GM06990 (cell line): ENCODE data around the gene CCT8L2.

DNA sequence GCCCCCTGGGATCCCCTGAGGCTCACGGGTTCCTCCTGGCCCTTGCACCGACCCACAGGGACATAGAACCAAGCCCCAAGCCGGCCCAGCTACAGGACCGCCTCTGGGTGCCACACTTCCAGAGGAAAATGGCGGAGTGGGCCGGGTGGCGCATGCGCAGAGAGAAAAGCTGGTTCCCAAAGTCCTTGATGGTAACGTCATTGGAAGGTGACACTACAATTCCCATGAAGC is 2712.4 kb upstream of the OR11H1 start:
- RRBS: no CpG with 5 or more reads among the region's 9 CpGs

DNA sequence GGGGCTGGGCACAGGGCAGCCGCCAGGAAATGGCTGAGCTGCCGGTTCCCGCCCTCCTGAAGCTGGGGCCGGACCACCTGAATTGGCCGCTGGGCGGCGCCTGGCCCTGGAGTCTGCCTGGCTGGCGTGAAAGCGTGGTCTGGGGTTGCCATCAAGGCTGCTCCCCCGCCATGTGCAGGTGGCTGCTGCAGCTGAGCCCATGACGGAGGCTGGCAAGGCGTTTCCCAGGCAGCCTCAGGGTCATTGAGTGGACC is 85.8 kb downstream of the POTEH start:
- RRBS: no CpG with 5 or more reads among the region's 12 CpGs

- RRBS: no CpG with 5 or more reads among the region's 1 CpG
Measured at GRCh38 chr22:16581876-16582135, 10.8 kb downstream of the CCT8L2 start.

- RRBS: no CpG with 5 or more reads among the region's 3 CpGs
Measured at GRCh38 chr22:16592620-16592866, at the start of gene CCT8L2. Gene CCT8L2 (minus strand): TSS chr22:16592810.

- RRBS: no CpG with 5 or more reads among the region's 7 CpGs
Measured at GRCh38 chr22:17148394-17148877, 10.6 kb downstream of the HDHD5 start.

DNA sequence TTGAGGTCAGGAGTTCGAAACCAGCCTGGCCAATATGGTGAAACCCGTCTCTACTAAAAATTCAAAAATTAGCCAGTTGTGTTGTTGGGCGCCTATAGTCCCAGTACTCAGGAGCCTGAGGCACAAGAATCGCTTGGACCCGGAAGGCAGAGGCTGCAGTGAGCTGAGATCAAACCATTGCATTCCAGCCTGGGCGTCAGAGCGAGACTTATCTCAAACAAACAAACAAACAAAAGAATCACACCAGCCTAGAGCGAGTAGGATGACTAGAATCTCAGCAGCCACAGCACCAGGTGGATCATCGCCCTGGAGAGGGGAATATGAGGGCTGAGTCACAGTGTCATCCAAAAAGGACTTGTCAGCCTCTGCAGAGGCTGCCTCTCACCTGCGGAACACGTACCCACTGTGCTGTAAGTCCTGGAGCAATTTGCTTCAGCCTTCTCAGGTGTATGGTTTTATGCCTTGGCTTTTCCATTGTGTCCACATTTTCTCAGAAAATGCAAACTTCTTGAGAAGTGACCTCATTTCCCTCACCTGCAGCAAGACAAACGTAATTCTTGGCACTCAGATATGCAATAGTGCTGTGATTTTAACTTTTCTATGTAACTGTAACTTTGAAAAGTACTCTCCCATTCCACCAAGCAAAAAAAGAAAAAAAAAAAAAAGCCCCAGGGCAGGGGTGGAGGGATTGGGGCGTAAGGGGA is 48.8 kb upstream of the ADA2 start:
- RRBS: no CpG with 5 or more reads among the region's 13 CpGs

- RRBS: no CpG with 5 or more reads among the region's 1 CpG
Measured at GRCh38 chr22:17430556-17430887, 61.3 kb downstream of the CECR2 start.

DNA sequence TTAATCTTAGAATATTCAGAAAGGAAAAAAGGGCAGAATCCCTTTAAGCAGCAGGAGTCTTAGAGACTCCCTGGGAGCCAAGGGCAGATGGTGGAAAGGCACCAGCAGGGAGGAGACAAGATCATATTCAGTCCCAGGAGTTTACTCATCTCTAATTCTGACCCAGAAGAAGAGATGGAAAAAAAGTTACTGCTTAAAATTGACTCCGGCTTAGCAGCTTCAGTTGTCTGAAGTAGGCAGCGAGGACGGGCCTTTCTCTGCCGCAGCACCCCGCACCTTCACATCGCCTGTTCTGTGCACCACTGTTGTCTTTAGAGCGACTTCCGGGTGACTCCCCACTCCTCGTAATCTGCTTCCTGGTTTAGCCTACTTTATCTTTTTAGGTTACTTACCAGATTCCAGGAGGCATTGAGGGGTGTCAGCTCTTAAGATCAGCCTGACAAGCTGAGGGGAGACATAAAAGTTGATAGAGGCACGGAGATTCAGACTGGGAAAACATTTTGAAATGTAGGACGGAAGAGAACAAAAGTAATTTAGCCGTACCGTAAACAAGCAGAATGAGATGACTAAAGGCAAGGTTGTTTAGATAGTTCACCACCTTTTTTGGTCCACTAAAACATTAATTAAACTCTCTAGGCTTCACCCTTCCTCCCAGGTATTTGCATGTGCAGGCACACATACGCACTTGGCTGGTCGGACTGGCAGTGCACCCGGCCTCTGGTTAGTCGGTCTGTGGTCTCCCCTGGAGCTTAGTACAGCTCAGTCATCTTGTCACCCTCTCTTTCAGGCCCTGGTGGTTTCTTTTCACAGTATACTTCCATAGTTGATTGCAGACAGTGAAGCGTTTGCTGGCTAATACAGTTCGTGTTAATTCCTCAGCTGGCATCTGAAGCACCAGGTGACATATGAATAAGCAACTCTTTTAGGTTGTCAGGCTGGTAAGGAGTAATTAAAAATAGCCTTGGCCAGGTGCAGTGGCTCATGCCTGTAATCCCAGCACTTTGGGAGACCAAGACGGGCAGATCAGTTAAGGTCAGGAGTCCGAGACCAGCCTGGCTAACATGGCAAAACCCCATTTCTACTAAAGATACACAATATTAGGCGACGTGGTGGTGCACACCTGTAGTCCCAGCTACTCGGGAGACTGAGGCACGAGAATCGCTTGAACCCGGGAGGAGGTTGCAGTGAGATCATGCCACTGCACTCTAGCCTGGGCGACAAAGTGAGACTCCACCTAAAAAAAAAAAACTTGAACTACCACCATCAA is 74.6 kb downstream of the CECR2 start:
- RRBS: 74% methylated on average over 4 of the region's 28 CpGs

- RRBS: no CpG with 5 or more reads among the region's 16 CpGs
Measured at GRCh38 chr22:17579475-17580029, 16.3 kb downstream of the SLC25A18 start.

DNA sequence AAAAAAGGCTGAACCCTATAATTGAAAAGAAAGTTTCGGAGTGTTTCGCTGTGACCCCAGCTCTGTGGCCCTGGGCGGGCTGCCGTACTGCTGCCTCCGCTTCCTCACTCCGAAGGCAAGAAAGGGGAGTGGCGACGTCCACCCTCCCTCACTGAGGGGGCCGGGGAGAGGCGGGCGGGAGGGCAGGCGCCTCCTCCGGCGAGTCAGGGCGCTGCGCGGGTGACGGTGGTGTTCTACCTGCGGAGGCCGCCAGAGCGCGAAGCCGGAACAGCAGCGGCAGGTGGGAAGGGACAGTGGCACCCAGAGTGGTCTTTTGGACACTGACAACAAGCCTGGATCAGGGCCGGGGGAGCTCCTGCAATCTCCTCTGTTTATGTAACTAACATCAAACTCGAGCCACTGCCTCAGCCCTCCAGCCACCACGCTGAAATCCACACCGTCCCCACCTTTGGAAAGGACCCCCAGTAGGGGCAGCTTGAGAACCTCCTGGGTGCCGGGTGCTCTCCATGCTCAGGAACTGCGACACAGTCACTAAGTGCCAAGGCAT is 25.6 kb downstream of the BID start:
- RRBS: 95% methylated on average over 17 of the region's 30 CpGs

DNA sequence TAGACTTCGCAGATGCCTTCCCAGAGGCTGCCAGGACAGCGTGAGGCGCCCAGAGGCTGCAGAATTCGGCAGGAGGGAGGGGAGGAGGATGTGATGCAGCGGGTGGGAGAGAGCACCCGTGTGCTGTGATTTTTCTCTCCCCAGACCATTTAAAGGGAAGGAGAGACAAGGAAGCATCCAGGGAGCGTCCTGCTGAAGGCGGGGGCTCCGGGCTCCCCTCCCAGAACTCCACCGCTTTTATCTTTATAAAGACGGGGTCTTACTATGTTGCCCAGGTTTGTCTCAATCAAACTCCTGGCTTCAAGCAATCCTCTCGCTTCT is 25.2 kb downstream of the BID start:
- RRBS: no CpG with 5 or more reads among the region's 12 CpGs

- RRBS: no CpG with 5 or more reads among the region's 9 CpGs
Measured at GRCh38 chr22:17753615-17753929, 20.7 kb downstream of the BID start.

DNA sequence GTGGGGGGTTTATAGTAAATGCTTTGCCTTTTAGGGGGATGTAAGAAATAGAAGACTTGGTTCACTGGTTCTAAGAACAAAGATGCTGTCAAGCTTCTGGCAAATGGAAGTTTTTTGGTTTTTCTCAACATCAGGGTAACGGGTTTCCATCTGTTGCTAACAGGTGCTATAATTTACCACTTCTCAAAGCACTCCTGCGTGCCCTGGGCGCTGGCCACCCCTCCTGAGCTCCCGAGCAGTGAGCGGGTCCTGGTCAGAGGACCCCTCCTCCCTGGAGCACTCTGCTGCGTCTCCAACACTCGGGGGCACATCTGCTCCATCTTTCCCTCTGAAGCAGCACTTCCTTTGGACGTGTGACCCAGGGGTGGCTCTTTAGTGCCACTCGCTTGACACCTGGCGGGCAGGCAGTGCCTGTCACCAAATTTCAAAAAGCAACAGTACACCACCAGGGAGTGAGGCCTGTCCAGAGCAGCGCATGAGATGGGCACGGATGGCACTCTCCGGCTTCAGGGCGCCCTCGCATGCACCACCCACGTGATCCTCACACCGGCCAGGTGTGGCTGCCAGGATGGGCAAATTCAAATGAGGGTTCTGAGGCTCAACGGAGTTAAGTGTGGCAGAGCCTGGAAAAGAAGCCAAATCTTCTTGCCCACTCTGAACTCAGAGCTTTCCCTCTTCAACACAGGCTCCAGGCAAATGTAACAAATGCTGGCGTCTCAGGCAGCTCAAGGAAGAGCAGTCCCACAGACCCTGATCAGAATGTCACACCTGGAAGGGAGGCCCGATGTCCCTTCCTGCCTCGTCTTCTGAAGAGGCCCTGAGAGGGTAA is 21.8 kb upstream of the BID start:
- RRBS: 8% methylated on average over 5 of the region's 21 CpGs

DNA sequence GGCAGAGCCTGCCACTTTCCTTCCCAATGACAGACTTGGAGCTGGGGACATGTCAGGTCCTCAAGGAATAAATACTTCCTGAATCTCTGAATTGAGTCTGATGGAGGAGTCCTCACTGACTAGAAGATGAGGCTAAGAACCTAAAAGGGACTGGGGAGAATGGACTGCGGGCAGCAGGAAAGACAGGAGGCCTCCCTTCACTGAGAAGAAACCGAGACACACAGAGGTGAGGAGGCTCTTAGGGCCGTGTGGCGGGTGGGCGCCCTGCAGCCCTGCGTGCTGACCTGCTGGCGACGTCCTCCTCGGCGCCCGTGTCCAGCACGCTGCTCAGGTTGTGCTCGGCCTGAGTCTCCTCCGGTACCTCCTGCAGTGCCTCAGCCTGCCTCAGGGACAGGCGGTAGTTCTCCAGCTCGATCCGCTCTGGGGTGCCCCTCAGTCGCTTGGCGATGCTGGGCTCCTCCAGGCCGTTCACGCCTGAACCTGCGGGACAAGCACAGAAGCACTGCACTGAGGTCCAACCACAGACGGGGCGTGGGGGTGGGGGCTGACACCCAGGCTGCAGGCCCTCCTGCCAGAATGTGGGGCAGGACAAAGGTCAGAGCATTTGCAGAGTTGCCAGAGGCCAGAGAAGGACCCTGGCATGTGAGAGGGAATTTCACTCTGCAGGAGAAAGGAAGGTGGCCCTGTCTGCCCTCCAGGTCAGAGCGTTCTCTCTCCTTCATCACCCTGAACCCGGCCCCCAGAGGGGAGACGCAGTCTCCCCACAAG is 67.5 kb upstream of the BID start:
- RRBS: no CpG with 5 or more reads among the region's 27 CpGs

DNA sequence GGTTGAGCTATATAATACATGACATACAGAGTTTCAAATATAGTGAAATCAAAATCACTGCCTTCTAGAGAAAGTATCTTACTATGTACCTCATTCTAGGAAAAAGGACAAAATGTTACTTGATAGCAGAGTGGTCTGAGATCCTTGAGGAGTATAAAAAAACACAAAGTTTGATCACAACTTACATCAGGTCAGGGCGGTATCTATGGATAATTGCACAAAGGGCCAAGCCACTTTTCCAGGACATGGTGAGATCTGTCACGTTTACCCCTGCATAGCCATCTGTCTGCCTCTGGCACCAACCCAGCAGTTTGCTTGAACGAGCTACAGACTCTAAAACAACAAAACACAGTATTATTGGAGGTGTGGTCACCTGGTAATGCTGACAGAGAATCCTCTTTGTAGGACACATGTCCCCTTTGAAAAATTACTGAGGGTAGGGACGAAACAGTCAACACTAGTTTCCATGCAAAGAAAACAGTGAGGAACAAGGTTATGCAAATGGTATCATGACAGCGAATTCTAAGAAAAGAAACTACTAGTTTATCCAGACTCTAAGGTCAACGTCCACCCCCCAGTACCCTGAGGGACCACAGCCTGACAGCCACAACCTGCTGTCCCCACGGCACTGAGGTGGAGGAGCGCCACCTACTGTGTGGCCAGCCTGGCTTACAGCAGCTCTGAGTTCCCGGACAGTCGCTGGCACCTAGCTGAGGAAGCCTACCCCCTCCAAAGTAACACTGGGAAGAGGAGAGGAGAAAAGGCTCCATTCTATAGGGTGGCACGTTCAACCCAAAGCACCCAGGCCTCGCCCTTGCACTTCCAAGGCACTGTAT is 117.2 kb upstream of the BID start:
- RRBS: no CpG with 5 or more reads among the region's 12 CpGs

- RRBS: no CpG with 5 or more reads among the region's 13 CpGs
Measured at GRCh38 chr22:17895228-17895839, 121.1 kb upstream of the BID start.

DNA sequence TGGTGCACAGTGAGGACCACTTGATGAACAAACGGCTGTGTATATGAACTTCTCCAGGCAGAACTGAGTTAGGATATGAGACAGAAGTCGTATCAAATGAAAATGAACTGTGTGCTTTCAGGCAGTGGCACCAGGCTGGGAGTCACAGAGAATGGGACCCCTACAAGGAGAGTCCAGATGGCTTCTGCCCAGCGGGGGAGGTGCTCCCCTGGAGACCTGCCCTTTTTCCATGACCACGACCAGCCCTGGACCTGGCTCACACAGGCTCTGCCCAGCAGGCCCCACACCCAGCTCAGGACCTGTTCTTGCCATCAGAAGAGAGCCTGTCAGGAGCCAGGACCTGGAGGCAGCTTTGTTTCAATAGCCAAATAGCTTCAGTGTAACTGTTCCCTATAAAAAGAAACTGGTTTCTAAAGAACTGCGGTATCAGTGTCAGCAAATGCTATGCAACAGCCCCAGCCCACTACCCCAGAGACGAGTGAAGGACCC is 104.8 kb downstream of the MICAL3 start:
- RRBS: no CpG with 5 or more reads among the region's 6 CpGs

DNA sequence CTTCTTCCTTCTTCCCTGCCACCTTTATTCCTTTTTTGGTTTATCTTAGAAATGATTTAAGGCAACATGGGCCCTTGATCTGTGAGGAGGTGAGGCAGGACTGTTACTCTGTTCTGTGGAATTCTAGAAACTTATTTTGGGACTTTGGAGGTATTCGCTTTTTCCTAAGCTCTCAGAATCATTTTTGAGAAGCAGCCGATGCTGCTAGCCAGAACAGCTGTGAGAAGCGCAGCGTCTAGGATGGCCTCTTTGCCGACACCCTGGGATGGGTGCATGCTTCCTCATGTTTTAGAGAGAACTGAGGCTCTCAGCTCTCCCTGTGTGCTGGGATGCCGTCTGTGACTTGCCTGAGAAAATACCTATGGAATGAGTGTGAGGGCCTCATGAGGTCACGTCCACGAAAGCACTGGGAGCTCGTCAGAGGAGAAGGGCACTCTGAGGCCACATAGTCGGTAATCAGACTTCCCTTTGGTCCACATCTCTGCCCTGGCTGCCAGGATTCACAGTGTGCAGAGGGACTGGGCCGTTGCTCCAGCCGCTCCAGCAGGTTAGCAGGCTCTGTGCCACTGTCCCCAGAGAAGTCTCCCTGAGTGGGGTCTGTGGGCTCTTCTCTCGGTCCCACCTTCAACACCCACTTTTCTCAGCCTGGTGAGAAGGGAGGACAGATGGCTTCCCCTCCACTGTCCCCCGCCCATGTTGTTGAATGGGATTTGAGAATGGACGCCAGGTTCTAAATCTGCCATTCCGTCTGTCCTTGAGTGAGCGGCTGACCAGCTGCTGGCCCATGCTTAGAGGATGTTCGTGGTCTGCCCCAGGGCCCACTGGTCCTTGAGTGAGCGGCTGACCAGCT is 54.6 kb downstream of the MICAL3 start:
- RRBS: no CpG with 5 or more reads among the region's 19 CpGs

DNA sequence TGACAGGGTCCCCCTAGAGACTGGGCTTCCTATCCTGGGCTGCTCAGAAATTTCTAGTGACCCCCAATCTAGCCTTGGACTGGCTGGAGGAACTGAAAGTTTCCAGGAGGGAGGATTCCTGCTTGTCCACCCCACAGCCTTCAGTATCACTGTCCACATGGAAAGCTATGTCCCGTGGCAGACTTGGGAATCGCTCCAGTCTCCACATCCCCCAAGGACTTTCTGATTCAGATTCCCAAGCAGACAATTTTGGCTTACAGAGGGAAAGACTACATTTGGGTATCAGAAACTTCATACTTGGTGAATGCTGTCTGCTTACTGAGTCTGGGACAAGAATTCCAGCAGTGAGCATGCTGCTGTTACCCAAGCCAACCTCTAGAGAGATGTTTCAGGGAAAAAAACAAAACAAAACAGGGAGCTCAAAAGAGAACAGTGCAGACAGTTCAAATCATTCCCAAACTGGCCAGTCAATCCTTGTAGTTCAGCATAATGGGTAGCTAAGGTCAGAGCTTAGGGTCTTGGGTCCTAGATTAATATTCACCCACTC is 9.2 kb upstream of the MICAL3 start:
- RRBS: no CpG with 5 or more reads among the region's 2 CpGs

- RRBS: 100% methylated on average over 1 of the region's 22 CpGs
Measured at GRCh38 chr22:18052398-18053178, 25.2 kb upstream of the PEX26 start.